Subcutaneous preadipocyte (primary cell): Measurements from ENCODE around the genes ZNF665, MYADM, CACNG7 and CACNG8.

- CAGE, long polyA plus RNA: no peak
Observed at GRCh38 chr19:52199784-52200529, 10.1 kb downstream of the PPP2R1A start.

GRCh38 chr19:52271112-52271423 is 1.7 kb downstream of the ZNF766 start:
- CAGE, long polyA plus RNA: no peak

- CAGE, long polyA plus RNA: no peak
Observed at GRCh38 chr19:52324691-52325142, 11.3 kb upstream of the ZNF610 start.

DNA sequence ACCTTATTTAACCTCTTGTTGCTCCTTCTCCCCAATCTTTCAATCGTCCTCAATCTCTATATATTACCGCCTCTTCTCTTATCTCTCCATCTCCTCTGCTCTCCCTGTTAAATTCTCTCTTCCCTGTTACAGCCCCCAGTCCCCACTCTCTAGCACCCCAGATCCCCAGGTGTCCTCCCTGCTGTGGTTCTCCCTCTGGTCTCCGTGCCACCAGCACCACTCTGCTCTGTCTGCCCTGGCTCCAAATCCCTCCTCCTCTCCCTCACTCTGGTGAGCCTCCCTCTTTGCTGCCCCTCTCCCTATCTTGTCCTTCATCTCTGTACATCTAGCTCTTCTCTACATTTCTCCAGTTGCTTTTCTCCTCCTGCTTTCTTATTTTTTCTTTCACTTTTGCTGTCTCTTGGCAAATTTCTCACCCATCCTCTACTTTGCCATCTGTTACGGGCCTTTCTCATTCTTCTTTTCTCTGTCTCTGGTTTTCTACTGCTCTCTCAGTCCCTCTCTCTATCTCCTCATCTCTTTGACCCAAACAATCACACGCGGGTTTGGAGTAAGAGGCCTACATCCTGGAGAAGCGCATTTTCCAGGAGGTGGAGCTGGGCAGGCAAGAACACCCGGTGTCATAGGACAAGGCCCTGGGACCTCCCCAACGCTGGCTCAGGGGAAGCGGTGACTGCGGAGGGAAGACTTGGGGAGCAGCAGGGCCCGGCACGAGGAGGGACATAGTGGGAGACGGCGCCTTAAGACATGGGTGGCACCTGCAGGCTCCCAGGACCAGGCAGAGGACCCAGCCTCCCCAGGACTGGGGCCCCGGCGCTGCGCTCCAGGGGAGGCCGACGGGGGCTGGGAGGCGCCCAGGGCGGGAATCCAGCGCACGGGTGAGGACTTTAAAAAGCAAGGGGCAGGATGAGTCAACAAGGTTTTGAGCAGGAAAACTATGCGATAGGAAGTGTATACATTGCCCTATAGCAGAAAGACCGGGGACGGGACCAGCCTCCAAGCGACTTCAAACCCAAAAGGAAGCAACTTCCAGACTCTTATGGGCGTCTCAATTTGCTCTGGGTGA is 10.0 kb downstream of the ZNF611 start:
- CAGE, long polyA plus RNA: no peak

- CAGE, long polyA plus RNA: no peak
Observed at GRCh38 chr19:52923837-52924807, 894 bp upstream of the ZNF888 start.

DNA sequence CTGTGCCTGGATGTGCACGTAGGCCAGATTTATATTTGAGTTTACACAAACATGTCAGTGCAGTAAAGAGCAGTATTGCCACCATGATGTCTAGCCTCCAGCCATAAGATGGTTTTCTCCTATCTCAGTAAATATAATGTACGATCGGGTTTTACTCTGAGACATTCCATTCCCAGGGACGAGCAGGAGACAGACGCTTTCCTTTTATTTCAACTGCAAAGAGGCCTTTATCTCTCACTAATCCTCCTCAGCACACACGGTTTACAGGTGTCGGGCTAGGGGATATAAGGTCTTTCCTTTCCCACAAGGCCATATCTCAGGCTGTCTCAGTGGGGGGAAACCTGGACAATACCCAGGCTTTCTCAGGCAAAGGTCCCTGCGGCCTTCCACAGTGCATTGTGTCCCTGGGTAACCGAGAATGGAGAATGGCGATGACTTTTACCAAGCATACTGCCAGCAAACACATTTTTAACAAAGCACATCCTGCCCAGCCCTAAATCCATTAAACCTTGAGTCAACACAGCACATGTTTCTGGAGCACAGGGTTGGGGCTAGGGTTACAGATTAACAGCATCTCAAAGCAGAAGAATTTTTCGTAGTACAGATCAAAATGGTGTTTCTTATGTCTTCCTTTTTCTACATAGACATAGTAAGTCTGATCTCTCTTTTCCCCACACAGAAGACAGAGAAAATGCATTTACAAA is 17.6 kb downstream of the ZNF816 start:
- CAGE, long polyA plus RNA: no peak

GRCh38 chr19:53089647-53090434 is 13.4 kb downstream of the ZNF160 start:
- CAGE, long polyA plus RNA: no peak

DNA sequence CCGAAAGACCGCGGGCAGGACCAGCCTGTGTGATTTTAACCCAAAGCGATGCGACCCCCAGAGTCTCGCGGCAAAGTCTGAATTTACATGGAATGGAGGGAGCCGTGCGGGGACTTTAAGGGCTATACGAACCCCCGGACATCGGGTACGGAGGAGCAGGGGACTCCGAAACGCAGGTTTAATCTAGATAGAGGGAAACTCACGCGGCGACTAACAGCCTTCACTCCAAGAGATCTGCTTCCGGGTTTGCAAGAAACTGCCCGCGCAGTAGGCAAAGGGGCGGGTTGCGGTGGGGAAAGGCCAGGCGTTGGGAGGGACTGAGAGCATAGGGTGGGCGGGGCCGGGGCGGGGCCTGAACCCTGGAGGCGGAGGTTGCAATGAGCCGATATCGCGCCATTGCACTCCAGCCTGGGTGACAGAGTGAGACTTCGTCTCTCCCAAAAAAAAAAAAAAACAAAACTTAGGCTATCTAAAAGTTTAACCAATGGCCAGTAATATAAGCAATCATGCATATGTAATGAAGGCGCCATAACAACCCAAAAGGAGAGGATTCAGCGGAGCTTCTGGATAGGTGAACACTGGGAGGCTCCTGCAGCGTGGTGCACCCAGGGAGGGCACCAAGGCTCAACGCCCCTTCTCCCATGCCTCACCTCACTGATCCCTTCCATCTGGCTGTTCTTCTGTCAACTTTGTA is at the start of gene ZNF665:
Gene ZNF665 (minus strand): TSS at position 250 of the 694 bp plus-strand sequence.
- CAGE, long polyA plus RNA: no peak

DNA sequence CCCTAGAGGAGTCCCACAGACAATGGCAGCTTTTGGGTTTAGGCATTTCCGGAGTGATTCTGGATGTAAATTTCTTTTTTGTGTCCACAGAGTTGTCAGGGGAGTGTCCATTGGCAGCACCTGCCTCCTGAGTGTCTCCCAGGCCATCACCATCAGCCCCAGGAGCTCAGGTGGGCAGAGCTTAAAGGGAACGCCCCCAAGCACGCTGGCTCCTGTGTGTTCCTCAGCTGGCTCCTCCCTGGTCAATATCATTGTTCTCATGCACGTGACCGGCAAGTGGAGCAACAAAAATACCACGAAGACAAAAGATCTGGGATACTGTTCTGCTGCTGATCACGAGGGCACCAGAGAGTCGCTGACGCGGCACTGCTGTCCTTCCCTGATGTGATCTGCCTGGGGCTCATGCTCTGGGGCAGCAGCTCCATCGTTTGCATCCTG is 8.8 kb upstream of the ZNF761 start:
- CAGE, long polyA plus RNA: no peak

DNA sequence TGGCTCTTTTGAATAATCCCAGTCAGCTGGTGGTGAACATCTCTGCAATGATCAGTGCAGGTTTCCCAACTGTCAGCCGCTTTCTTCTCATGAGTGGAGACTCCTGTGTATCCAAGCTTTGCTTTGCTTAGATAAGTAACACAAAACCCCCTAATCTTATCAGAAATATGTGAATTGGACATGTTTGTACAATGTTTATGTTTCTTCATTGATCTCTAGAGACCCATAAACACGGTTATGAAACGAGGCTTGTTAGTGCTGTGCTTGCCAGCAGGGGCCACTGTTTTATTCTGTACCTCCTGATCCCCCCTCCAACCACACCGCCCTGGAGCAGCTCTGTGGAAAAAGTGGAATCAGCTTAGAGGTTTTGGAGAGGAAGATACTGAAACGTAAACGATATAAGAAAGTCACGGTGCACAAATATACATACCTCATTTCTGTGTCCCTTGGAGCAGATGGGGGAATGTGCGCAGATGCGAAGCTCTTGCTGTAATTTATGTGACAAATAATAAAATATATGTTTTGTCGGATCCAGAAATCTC is 8.2 kb upstream of the ZNF761 start:
- CAGE, long polyA plus RNA: no peak

GRCh38 chr19:53468655-53469283 is 1.2 kb downstream of the ZNF813 start:
- CAGE, long polyA plus RNA: no peak

DNA sequence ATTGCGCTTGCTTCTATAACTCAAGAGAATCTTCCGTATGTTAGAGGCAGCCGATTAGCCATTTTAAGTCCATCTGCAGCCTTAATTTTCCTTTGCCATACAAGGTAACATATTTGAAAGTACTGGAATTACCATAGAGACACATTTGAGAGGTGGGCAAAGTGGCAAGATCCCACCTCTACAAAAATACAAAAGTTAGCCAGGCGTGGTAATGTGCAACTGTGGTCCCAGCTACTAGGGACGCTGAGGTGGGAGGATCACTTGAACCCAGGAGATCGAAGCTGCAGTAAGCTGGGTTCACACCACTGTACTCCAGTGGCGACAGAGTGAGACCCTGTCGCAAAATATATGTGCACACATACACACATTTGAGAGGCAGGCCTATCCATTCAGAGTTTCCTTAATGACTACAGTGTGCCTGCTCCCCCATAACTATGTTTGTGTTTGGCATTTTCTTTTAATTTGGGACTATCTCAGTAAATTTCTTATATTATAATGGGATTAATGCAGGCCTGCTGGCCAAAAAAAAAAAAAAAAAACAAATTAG is 22.9 kb downstream of the ZNF331 start:
- CAGE, long polyA plus RNA: no peak

DNA sequence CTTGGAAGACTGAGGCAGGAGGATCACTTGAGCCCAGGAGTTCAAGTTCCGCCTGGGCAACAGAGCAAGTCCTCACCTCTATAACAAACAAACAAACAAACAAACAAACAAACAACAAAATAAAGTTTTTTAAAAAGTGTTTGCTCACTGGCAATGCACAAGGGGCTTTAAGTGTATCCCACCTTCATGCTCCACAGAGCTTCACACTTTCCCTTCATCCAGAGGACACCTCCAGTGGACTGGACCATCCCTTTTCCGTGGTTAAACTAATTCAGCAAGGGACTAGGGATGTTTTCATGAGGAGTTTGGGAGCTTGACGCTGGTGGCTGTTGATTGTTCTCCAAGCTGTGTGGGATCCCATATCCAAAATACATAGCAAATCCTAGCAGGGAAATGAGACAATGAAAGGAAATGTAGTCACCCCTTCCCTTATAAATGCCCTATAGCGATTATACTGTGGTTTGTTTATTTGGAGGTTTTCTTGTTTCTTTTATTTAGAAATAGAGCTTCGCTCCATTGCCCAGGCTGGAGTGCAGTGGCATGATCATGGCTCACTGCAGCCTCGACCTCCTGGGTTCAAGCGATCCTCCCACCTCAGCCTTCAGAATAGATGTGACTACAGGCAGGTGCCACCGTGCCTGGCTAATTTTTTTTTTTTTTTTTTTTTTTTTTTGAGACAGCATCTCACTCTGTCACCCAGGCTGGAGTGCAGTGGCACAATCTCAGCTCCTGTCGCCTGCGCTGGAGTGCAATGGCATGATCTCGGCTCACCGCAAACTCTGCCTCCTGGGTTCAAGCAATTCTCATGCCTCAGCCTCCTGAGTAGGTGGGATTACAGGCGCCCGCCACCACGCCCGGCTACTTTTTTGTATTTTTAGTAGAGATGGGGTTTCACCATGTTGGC is 31.5 kb upstream of the DPRX start:
- CAGE, long polyA plus RNA: no peak

DNA sequence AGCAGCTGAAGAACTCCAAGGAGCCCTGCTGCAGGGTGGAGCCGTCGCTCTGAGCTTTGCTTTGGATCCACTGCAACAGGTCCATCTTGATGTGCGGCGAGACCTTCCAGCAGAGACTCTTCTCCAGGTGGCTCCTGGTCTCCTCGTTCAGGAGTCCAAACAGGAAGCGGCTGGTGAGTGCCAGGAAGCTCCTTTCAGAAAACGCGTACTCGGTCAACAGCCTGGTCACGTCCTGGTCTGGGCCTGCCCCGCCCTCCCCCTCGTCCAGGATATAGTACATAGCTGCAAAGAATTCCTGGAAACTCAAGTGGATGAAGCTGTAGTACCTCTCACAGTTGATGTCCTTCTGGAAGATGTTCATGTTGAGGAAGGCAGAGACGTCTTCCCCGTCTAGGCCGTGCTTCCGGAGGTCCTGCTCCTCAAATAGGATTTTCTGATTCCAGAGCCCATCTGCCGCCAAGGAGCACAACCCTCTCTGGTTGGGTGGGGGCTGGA is 14.3 kb downstream of the NLRP12 start:
- CAGE, long polyA plus RNA: no peak

DNA sequence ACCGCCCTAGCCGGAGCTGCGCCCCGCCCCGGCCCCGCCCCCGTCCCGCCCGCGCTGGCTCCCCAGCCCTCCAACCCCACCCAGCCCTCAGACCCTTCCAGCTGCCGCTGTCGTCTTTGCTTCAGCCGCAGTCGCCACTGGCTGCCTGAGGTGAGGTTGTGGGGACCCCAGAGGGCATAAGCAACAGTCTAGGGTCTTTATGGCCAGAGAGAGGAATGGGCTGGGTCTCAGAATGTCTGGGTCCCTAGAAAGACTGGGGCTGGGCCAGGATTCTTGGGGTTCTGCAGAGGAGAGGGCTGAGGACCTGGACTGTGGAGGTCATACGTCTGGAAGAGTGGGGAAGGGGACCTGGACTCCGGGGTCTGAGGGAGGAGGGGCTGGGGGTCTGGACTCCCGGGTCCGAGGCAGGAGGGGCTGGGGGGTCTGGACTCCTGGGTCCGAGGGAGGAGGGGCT is at the start of gene MYADM:
Gene MYADM (plus strand): TSS at position 90 of the 454 bp plus-strand sequence.
- CAGE, long polyA plus RNA: no peak

GRCh38 chr19:53880734-53881123 is 1.3 kb upstream of the PRKCG start:
- CAGE, long polyA plus RNA: no peak

DNA sequence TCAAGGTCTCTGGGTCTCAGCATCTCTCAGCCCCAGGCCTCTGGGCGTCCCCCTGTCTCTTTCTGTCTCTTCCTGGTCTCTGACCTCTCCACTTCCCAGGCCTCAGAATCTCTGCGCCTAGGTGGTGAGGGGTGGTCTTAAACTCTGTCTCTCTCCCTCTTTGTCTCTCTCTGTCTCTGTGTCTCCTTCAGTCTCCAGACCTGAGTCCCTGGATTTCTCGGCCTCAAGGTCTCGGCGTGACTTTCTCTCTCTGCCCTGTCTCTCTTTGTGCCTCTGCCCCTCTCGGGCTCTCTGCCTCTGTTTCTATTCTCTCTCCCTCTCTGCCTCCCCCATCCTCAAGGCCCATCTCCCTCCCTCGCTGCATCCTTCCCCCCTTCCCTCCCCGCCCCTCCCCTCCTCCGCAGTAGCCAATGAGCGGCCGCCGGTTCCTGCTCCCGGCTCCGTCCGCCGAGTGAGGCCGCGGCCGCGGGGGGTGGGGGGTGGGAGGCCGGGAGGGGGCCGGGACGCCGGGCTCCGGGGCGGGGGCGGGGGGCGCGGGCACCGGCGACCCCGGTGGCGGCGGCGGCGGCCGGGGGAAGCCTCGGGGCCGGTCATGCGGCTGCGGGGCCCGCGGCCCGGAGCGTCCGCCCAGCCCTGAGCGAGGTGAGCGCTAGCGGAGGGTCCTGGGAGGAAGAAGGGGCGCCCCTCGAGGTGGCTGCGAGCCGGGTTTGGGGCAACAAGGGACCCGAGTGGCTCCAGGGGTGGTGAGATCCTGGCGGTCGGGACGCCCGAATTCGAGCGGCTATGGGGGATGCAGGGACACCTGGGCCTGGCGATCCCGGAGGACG is at the start of gene CACNG7:
Gene CACNG7 (plus strand): TSS at position 403 of the 827 bp plus-strand sequence.
- CAGE, long polyA plus RNA: no peak

GRCh38 chr19:53942031-53942931 is 20.5 kb upstream of the CACNG8 start:
- CAGE, long polyA plus RNA: no peak

GRCh38 chr19:53959233-53959691 is 3.5 kb upstream of the CACNG8 start:
- CAGE, long polyA plus RNA: no peak

DNA sequence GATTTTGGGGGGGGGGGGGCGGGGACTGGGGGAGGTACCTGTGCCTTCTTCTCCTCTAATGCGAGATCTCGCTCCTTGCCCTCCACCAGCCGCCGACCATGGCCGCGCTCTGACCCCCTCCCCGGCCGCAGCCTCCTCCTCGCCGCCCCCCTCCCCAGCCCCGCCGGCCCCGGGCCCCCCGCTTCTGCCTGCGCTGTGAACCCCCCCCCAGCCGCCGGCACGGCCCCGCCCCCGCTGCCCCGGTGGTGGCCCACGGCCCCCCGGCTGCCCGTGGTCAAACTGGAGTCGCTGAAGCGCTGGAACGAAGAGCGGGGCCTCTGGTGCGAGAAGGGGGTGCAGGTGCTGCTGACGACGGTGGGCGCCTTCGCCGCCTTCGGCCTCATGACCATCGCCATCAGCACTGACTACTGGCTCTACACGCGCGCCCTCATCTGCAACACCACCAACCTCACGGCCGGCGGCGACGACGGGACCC is at the start of gene CACNG8:
Gene CACNG8 (plus strand): TSS at position 74 of the 475 bp plus-strand sequence.
- CAGE, long polyA plus RNA: no peak